Omental fat pad (tissue), 4 donors: ENCODE measurements around the gene TPRKB.

GRCh38 chr2:73704276-73704681 is 32.9 kb downstream of the TPRKB start:
- PRO-cap: no peak
- RAMPAGE, long total RNA, 4 experiments: no peak in any of the 4 experiments

GRCh38 chr2:73736586-73737798 is at the start of gene TPRKB:
TPRKB (minus strand) TSS chr2:73737345.
- PRO-cap: no peak
- RAMPAGE, long total RNA, 4 experiments: start-site peak on the minus strand in 4 of 4 experiments, at chr2:73737312-73737367 at its widest, 66 to 567 reads per replicate

DNA sequence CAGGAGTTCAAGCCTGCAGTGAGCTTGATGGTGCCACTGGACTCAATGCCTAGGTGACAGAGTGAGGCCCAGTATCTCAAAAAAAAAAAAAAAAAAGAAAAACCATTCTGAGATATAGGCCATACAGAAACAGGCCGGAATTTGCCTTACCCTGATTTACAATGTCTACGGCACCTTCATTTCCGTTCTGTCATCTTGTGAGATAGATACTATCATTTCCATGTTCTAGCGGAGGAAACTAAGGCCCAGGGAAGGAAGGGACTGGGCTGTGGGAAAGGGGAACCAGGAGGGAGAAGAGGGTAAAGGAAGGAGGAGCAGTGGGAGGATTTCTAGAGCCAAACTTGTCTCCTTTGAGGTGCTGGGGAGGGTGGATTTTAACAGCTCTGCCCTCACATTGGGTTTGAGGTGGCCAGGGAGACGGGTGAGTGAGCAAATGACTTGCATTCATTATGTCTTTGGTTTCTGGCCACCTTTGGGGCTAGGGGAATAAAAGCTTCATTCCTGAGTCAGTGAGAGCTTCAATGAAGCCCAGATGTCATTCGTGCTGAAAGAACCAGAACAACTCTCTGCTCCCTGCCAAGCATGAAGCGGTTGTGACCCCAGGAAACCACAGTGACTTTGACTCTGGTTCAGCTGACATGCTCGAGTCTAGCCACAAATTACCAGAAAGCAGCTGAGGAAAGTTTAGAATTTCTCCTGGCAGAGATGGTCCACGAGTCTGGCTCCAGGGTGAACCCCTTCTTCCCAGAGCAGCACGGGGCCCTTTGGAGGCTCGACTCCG is 3.7 kb downstream of the ACTG2 start:
- PRO-cap: no peak
- RAMPAGE, long total RNA, 4 experiments: no peak in any of the 4 experiments

GRCh38 chr2:73925755-73926553 is 726 bp upstream of the DGUOK start:
- PRO-cap: no peak
- RAMPAGE, long total RNA, 4 experiments: no peak in any of the 4 experiments

DNA sequence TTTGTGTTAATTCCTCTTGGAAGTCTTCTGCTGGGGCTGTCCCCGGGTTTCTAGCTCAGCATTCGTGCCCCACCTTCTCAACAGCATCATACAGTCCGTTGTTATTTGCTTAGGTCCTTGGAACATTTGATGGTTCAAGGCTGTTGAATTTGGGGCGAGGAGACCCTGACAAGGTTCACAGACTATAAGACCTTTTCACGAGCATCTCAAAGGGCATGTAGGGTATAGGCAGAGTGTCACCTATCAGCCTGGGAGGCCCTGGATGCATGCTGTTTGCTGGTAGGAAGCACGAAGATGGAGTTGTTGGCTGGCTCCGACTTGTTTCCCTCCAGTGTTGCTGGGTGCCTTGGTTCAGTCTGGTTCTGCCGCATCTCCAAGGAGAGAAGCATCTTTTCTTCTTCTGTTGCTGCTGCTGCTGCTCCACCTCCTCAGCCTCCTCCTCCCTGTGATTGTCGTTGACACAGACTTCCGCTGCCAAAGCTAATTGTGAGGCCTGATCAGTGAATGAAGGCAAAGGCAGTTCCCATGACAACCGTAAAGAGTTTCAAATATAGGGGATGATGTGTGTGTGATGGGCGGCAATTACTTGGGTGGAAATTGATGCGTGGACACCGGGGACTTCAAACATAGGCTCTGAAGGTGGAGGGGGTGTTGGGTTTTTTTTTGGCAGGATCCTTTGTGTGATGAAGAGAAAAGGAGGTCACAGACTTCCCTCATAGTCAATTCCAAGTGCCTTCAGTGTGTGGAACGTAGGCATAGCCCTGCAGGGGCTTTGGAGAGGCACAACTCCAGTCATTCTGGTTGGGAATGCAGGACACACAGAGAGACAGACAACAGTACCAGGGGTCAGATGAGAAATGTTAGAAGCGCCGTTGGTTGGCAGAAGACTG is 13.7 kb downstream of the TET3 start:
- PRO-cap: no peak
- RAMPAGE, long total RNA, 4 experiments: no peak in any of the 4 experiments

DNA sequence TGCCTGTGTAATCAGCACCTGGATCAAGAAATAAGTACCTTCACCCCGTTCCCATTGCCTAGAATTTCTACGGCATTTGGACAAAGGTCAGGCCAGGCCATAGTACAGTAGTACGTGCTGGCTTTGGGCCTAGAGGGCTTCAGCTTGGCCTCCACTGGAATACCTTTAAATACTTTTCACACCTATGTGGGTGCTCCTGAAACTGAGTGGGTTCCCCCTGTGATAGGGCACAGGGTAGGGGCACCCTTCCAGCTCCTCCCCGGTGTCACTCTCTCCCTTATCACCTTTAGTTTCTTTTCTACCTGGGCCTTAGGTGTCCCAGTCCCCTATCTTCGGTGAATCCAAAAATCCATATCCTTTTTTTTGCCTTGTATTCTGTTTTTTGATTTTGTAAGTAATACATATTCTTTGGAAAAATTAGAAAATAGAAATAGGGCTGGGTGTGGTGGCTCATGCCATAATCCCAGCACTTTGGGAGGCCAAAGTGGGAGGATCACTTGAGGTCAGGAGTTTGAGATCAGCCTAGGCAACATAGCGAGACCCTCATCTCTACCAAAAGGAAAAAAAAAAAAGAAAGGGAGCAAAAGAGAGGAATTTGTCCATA is 26.7 kb downstream of the TET3 start:
- PRO-cap: no peak
- RAMPAGE, long total RNA, 4 experiments: no peak in any of the 4 experiments

GRCh38 chr2:74100202-74100855 is 47.4 kb downstream of the BOLA3 start:
- PRO-cap: no peak
- RAMPAGE, long total RNA, 4 experiments: no peak in any of the 4 experiments

- PRO-cap: no peak
- RAMPAGE, long total RNA, 4 experiments: no peak in any of the 4 experiments
These were observed 5.2 kb upstream of the BOLA3 start for GRCh38 chr2:74152710-74153559.

GRCh38 chr2:74156724-74157029 is 9.0 kb upstream of the BOLA3 start:
- PRO-cap: no peak
- RAMPAGE, long total RNA, 4 experiments: no peak in any of the 4 experiments

GRCh38 chr2:74164958-74165554 is 13.6 kb downstream of the MOB1A start:
- PRO-cap: no peak
- RAMPAGE, long total RNA, 4 experiments: no peak in any of the 4 experiments

DNA sequence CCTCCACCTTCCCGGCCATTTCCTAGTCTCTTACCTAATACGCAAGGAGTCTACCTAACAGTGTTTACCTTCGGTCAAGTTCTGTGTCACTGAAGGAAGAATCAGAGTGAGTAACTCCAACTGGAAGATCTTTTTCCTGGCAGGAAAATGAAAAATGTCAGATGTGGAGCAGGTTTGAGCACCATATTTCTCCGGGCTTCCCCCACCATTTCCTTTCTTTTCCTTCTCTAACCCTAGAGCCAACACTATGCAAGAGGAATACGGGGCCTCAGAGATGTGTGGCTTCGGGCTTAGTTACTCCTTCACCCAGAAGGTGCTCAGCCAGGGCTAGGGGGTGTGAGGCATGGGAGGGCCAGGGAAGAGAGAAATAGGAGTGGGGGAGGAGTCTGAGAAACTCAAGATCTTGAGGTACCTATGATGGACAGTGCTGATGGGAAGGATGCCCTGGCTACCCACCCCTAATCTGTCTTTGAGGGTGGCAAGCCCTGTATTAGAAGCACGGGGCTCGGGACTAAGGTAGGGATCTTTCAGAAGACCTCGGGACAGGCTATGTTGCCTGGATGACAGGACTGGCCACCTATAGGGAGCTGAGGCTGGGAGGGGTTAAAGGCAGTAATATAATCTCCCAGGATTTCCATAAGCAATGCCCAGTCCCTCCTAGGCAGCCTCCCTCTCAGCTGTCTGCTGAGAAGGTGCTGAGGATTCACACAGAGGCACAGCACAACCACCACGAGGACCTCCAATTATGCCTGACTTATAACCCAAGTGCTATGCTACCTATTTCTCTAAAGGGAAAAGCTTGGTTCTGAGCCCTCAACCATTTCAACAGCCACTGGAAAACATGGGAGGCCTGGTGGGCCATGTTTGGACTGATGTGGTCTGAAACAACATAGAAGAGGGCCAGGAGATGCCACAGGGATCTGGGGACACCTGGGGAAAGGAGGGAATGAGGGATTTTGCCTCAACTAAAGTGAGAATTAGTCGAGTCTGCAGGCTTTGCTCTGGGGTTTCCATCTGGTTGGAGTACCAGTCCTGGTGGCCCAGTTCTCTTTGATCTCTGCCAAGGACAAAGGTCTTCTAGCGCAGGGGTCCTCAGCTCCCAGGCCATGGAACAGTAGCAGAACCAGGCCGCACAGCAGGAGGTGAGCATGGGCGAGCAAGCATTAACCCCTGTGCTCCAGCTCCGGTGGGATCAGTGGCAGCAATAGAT is 23.4 kb downstream of the MTHFD2 start:
- PRO-cap: no peak
- RAMPAGE, long total RNA, 4 experiments: no peak in any of the 4 experiments

DNA sequence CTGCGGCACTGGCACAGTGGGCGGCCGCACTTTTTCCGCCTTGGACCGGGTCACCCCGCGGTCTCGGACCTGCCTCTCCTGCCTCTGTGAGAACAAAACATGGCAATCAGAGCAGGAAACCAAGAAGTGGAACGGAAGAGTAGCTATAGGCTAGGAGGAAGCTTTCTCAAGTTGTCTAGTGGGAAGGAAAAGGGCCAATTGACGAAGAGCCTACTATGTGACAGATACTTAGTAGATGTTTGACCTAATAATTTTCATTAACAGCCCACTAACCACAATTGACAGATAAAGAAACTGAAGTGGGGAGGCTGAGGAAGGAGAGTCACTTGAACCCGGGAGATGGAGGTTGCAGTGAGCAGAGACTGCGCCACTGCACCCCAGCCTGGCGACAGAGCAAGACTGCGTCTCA is 5.3 kb downstream of the C2orf81 start:
- PRO-cap: no peak
- RAMPAGE, long total RNA, 4 experiments: no peak in any of the 4 experiments

- PRO-cap: no peak
- RAMPAGE, long total RNA, 4 experiments: no peak in any of the 4 experiments
These were observed 857 bp downstream of the INO80B start for GRCh38 chr2:74455657-74456231.

GRCh38 chr2:74458648-74459454 is 613 bp downstream of the WBP1 start:
- PRO-cap: no peak
- RAMPAGE, long total RNA, 4 experiments: no peak in any of the 4 experiments

DNA sequence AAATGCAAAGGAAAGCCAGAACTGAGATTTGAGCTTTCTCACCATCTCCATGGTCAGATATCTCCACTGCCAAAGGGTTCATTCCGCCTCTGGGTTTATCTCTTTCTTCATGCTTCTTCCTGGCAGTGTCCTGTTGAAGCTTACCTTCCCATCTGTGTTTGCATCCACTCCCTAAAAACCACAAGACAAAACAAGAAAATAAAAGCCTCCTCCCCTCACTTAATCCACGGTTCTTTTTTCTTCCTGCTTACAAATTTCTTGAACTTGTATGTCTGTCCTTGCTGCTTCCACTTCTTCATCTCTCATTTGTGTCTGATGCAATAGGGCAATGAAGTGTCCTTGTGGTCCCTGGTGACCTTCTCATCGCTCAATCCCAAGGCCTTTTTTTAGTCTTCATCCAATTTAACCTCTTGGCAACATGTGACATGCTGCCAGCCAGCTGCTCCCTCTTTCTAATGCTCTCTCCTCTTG is 87.5 kb downstream of the SEMA4F start:
- PRO-cap: no peak
- RAMPAGE, long total RNA, 4 experiments: no peak in any of the 4 experiments

- PRO-cap: no peak
- RAMPAGE, long total RNA, 4 experiments: no peak in any of the 4 experiments
These were observed 52.4 kb downstream of the HK2 start for GRCh38 chr2:74886240-74886753.

GRCh38 chr2:75109165-75109573 is 90.2 kb downstream of the TACR1 start:
- PRO-cap: no peak
- RAMPAGE, long total RNA, 4 experiments: no peak in any of the 4 experiments

DNA sequence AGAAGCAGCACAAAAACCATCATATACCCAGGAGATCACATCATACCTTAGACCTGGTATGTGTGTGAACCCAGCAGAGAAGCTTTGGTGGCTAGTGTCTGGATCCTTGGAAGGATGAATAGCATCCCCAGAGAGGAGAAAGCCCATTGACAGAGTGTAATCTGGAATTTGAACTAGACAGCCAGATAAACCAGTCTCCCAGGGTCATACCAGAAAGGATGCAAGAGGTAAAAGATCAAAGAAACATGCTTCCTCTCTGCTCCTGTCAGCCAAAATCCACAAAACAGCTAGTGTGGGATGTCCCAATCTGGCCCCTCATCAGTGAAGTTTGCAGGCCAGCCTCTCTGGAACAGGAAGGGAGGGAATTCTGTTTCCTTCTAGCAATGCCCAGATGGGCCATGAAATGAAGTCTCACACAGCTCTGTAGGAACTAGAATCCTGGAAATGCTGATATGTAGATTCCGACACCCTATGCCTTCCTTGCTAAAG is 38.2 kb downstream of the EVA1A start:
- PRO-cap: no peak
- RAMPAGE, long total RNA, 4 experiments: no peak in any of the 4 experiments

GRCh38 chr2:75595761-75596139 is 35.0 kb upstream of the EVA1A start:
- PRO-cap: no peak
- RAMPAGE, long total RNA, 4 experiments: no peak in any of the 4 experiments

- PRO-cap: no peak
- RAMPAGE, long total RNA, 4 experiments: no peak in any of the 4 experiments
These were observed 4.5 kb downstream of the GCFC2 start for GRCh38 chr2:75705949-75706797.